ENCODE measurements around the gene TXN2.

GRCh38 chr22:36448560-36449229, 32.7 kb downstream of the TXN2 start:
- PRO-cap, 2 experiments, result no peak in any of the 2 experiments

GRCh38 chr22:36453254-36453712, 28.2 kb downstream of the TXN2 start:
- PRO-cap, 2 experiments, result no peak in any of the 2 experiments

- PRO-cap, 2 experiments, result peak in 2 of 2 experiments; most common plus-strand start chr22:36455366 (in 1); most common minus-strand start chr22:36455097 (in 2)
Observed at GRCh38 chr22:36454881-36455958, 26.2 kb downstream of the TXN2 start.

GRCh38 chr22:36461787-36462539, 19.5 kb downstream of the TXN2 start:
- PRO-cap, 2 experiments, result no peak in any of the 2 experiments

GRCh38 chr22:36464755-36465658, 16.4 kb downstream of the TXN2 start:
- PRO-cap, 2 experiments, result no peak in any of the 2 experiments

DNA sequence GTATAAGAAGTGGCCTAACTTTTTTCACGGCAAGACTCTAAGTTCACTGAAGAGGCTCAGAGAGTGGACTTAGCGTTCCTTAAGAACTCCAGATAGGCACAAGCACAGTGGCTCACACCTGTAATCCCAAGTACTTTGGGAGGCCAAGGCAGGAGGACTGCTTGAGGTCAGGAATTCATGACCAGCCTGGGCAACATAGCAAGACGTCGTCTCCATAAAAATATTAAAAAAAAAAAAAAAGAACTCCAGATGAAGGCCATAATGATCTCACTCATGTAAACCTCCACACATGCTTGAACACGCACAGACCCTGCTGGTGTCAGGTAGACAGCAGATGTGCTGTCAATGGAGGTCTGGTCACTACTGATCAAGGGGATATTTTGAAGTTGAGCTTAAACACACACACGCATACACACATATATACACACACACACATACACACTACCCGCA, 10.9 kb downstream of the TXN2 start:
- PRO-cap, 2 experiments, result no peak in any of the 2 experiments

DNA sequence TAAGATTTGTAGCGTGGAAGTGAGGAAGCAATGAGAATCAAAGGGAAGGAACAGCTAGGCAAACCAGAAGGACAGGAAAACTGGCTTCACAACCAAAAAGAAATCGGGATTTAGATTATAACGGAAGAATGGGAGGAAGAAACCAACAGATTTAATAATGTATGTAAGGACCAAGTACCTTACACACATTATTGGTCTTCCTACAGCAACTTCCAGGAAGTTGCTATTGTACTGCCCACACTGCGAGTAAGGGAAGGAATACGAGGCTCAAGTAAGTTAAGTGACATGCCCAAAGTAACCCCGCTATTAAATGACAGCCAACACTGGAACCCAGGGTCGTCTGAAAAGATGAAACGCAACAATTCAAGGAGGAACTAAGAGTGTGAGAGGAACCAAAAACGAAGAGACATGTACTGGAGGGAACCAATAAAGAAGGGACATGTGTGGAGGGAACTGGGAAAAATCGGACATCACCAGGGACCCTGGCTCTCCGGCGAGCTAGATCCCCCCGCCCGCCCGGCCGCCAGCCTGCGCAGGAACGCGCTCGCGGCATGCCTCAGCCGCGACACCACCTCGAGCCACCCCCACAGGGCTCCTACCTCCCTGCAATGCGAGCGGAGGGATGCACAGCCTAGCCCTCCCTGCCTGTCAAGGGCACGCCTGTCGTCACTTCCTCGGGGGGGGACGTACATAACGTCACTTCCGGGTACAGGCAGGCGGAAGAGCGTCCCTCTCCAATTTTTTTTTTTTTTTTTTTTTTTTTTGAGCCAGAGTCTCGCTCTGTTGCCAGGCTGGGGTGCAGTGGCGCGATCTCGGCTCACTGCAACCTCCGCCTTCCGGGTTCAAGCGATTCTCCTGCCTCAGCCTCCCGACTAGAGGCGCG, at the start of gene TXN2:
Gene TXN2 (minus strand): TSS at position 676 of the 883 bp plus-strand sequence.
- PRO-cap, 2 experiments, result peak in 2 of 2 experiments; most common plus-strand start position 765 of the sequence (in 1); most common minus-strand start position 610 of the sequence (in 2)

DNA sequence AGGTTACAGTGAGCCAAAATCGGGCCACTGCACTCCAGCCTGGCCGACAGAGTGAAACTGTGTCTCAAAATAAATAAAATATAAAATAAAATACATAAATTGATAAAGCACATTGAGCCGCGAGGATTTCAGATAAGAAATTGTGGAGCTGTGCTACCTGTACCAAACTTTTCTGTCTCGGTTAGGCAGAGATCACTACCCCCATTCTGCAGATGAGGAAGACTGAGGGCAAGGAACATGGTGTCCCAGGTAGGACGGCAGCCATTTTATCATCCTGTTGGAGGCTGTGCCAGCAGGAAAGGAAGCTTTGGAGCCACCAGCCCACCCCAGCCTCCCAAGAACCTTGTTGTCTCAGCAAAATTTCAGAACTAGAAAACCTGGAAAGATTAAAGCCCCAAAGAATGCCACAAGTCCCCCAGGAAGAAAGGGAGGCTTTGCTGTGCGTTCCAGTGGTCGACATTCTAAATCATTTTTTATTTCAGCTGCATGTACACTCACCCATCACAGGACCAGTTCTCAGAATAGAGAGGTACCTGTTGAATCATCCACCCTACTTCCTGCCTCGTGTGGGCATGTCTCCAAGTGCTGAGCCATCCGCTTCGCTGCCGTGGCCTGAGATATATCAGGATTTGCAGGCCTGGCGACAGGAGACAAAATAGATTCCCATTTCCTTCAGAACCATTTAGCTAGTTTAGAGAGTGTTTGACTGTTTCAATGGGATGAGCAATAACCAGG, 12.9 kb upstream of the EIF3D start:
- PRO-cap, 2 experiments, result no peak in any of the 2 experiments

DNA sequence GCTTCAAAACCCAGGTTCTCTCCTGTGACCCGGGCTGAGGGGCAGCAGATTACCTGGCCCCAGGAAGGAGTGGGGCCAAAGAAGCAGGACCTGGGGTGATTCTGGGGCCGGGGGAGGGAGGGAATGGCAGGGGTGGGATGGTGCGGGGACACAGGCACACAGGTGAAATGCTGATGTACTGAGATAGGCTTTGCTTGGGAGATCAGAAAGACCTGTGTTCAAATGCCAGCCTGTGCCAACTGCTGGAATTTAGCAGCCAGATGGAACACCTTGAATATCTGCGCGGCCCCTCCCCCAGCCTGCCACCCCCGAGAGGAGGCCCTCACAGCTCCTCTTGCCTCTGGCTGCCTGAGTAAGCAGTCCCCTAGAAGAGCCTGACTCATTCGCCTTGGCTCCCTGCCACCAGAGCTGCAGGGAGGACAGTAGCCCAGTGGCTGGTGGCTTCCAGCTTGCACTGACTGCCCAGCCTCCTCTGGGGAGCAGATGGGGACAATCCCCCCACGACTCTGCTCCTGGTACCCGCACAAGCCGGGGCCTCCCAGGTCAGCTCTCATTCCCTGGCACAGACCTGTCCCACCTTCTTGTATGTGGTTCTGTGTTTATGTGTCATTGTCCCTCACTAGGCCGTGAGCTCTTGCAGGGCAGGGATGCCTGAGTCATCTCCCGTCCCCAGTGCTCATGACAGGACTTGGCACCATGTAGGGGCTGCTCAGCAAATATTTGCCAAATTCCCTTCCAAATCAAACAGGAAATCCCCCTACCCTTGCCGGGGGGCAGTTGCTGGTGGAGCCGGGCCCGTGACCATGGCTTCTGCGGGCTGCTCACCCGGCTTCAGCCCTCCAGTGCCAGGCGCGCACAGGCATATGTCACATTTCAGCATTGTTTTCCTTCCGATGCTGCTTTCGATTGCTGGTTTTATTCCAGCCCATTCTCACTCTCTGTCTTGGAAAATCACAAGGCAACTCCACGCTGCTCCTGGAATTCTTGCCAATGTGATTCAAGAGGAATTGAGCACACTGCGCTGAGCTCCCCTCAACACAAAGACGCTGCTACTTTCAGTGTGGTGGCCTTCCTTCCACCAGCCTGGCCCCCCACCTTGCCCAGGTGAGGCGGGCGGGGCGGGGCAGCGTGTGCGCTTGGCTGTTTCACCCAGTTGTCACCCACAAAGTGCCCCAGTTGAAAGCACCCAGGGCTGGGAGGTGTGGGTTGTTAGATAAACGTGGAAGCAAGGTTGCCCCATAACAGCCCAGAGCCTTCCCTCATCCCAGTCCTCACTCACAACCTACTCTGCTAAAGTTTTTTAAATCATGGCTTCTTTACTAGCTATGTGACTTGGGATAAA, 43.5 kb downstream of the CACNG2 start:
- PRO-cap, 2 experiments, result no peak in any of the 2 experiments

- PRO-cap, 2 experiments, result no peak in any of the 2 experiments
Observed at GRCh38 chr22:36846664-36847003, 14.2 kb upstream of the NCF4 start.

DNA sequence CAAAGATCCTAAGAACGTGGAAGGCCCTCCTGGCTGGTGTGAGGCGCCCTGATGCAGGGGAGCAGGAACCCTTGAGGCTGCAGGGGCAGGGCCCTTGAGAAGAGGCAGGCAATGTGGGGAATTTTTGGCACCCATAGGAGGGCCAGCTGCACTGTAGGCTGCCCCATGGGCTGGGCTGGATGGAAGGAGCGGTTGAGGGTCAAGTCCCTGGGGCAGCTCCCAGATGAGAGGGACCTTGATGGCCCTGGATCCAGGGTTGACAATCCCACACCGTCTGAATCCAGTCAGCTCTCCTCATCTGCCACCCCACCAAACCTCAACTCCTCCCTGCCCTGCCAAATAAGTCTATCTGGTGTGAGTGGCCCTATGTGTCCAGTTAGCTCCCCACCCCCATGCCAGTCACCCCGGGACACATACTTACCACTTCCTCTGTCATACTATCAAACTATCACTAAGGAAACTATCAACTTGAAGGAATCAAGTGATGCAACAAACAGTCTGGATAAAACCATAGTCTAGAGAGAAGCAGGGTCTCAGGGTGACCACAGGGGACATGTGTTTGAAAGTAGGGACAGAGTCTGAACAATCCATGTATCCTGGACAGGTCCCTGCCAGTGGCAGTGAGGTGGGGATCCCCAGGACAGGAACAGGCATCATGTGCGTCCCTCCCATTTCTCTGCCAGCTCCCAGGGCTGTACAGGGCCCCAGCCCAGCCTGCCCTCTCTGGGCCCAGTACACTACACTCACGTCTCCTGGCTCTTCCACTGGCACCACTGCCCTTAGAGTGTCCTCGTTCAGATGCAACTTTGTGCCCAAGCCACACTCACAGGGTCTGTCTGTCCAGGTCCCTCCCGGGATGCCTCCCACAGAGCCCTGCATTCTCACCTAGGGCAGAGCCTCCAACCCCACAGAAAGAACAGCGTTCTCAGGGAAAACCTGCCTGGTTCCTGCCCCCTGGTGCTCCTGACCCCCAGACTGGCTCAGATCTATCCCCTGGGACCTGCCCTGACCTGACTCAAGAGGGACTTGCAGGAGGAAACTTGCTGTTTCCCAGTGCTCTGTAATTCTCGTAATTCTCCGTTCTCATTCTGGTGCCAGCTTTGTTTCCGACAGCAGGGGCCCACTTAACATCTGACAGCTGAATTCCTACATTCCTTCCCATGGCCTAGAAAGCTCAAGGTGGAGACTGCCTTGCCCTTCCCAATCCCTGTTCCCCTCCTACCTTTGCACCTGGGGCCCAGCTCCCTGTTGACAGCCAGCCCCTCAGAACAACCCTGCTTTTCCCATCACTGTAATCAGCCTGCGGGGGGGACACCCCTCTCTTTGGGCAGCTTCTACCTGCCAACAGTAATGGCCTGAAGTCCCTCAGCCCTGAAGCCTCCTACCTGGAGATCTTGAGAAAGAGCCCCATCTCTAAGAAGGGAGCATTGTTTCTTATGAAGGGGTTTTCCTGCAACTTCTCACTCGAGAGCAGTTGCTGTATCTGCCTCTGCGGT, 12.9 kb upstream of the CSF2RB start:
- PRO-cap, 2 experiments, result no peak in any of the 2 experiments

GRCh38 chr22:37012009-37012784, 4.5 kb upstream of the TEX33 start:
- PRO-cap, 2 experiments, result no peak in any of the 2 experiments

DNA sequence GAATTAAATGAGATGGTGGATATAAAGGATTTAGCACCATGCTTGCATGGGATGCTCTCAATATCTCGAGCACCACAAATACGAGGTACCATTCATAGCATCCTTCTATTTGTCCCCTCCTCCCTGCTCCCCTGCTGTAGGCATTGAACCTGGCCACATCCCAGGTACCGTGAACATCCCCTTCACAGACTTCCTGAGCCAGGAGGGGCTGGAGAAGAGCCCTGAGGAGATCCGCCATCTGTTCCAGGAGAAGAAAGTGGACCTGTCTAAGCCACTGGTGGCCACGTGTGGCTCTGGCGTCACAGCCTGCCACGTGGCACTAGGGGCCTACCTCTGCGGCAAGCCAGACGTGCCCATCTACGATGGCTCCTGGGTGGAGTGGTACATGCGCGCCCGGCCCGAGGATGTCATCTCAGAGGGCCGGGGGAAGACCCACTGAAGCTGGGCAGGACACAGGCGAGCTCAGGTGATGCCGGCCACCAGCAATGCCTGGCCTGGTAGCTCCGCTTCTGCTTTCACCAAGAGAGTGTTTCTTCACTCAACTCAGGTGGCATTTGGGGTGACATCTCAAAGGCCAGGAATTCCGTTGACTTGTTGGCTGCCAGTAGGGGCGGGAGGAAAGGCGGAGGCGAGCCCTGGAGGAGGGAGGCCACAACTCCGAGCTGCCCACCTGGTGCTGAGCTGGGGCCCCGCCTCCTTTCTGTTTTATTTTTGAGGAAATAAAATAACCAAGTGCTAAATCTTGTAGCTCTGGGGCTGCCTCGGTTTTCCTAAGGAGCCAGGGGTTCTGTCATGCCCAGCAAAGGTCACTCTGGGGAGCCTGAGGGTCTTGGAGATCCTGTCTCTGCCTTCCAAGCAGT, 9.8 kb downstream of the MPST start:
- PRO-cap, 2 experiments, result no peak in any of the 2 experiments

- PRO-cap, 2 experiments, result no peak in any of the 2 experiments
Observed at GRCh38 chr22:37110305-37110773, 826 bp upstream of the TMPRSS6 start.

GRCh38 chr22:37145682-37146540, 3.8 kb downstream of the IL2RB start:
- PRO-cap, 2 experiments, result no peak in any of the 2 experiments

DNA sequence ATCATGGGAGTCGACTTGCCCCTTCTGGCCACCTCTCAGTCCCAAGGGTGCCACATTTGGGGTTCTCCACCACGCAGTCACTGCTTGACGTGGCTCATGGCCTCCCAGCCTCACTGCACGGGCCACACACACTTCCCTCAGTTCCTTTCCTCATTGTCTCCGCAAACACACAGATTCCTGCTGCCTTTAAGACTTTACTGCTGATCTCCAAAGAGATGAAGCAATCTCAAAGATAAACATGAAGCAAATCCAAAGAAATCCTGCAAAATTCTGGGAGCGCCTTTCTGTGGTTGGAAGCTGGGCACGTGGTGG, 17.5 kb downstream of the C1QTNF6 start:
- PRO-cap, 2 experiments, result no peak in any of the 2 experiments

DNA sequence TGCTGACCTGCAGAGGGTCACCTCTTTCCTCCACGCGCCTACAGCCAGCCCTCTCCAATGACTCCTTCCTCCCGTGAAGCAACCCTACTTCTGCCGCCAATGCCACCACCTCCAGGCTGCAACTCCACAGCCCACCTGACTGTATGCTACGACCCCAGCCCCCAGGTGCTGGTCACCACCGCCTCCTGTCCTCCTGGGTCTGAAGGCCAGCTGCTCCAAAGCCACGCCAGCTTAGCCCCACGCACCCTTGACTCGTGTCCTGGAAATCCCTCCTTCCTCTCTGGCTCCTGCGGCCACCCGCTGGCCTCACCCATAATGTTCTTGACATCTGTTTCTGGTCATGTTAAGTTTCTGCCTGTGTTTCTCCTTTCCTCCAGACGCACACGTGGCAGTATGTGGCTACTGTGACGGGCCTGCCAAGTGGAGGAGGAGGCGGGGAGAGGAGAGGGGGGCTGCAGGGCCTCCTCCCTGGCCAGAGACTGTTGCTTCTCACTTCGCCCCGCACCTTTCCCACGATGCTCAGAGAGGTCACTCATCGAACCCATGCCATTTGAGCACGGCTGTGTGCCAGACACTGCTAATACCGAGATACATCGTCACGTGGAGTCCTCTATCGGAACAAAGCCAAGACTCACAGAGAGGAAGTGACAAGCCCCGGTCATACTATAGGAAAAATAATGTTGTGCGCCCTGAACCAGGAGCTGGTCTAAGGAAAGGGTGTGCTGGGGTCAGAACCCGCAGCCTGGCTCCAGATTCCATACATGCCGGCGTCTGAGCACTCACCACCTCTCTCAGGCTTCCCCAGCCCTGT, 11.6 kb downstream of the C1QTNF6 start:
- PRO-cap, 2 experiments, result no peak in any of the 2 experiments

- PRO-cap, 2 experiments, result peak in 2 of 2 experiments; most common plus-strand start chr22:37194168 (in 2); most common minus-strand start chr22:37193991 (in 1)
Observed at GRCh38 chr22:37193584-37194269, 5.7 kb upstream of the C1QTNF6 start.

GRCh38 chr22:37218341-37219371, 6.4 kb upstream of the SSTR3 start:
- PRO-cap, 2 experiments, result peak in 2 of 2 experiments; most common plus-strand start chr22:37219308 (in 2); most common minus-strand start chr22:37219070 (in 2)

DNA sequence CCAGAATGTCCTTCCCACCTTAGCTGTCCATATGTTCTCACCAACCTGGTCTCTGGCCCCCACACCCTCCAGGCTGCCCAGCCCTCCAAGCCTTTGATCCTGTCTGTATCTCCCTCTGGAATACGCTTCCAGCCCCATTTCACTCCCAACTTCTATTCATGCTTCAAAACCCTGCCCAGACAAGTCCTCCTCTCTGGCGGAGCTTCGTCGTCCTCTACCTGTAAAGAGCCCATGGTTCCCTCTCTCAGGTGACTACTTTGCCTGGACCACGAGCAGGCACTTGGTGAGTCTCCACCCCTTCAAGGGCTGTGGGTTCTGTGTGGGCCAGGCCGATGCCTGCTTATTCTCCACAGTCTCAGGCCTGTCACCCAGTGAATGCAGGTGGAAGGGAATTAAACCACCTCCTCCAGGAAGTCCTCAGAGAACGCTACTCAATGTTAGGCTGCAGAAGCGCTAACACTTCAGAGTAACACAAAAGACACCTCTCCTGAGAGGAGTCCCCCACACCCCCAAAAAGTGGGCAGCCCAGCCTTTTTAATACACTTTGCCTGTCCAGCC, 9.3 kb downstream of the RAC2 start:
- PRO-cap, 2 experiments, result no peak in any of the 2 experiments

Data from helper T cell (primary cell).